Cytotoxic T cell (primary cell): Measurements from ENCODE around the genes LGALS7B, FBXO17 and SAMD4B.

DNA sequence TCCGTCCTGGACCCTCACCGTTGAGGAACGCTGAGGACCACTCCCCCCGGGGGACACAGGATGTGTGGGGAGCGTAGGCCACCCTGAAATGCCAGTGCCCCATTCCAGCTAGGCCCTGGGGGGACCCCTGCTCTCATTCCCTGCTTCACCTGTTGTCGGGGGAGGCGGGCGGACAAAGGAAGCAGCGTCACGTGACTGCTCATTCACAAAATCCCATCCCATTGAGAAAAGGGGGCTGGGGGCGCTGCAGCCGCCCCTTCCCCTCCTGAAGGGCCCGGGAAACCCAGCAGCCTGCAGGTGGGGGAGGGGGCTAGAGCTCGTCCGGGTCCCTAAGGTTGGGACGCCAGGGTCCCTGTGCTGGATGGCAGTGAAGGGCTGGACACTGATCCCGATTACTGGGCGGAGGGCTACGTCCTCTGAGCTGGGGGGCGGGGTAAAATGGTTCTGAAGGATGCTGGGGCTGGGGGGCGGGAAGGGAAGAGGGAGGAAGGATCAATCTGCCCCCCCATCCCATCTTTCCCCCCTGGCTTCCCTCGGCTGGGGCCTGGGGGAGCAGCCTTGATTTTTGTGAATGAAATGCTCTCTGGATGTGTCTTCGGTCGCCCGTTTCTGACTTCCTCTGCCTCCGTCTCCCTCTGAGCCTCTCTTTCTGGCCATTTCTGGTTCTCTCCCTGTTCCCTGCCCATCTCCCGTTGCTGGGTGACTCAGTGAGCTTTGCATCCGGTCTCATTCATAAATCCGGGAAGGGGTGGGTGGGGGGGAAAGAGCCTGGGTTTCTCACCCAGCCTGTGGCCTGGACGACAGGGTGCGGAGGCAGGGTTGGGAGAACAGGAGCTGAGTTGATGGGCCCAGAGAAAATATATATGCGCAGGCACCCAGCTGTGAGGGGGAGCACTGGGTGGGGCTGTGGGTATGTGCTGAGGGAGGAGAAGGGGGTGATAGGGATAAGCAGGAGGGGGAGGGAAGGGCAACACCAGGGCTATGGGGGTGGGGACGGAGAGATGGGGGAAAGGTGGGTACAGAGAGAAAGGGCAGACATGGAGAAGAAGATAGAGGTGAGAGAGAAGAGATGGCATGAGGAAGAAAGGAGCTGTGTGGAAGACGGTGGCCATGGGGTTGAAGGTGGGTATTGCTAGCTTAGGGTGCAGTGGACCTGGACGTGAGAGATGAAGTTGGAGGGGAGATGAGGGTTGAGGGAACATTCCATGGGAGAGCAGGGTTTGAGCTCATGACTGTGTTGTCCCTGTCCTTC is 960 bp downstream of the SPRED3 start:
- PRO-cap, 2 experiments = no peak in any of the 2 experiments

DNA sequence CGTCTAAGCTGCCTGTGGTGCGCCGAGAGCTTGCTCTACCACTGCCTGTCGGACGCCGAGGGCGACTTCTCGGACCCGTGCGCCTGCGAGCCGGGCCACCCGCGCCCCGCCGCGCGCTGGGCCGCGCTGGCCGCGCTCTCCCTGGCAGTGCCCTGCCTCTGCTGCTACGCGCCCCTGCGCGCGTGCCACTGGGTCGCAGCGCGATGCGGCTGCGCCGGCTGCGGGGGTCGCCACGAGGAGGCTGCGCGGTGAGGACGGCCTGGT is 7.1 kb upstream of the FAM98C start:
- PRO-cap, 2 experiments = peak in 1 of 2 experiments; most common minus-strand start position 160 of the sequence (in 1)

- PRO-cap, 2 experiments = no peak in any of the 2 experiments
Measured at GRCh38 chr19:38453180-38453587, 19.7 kb downstream of the RYR1 start.

DNA sequence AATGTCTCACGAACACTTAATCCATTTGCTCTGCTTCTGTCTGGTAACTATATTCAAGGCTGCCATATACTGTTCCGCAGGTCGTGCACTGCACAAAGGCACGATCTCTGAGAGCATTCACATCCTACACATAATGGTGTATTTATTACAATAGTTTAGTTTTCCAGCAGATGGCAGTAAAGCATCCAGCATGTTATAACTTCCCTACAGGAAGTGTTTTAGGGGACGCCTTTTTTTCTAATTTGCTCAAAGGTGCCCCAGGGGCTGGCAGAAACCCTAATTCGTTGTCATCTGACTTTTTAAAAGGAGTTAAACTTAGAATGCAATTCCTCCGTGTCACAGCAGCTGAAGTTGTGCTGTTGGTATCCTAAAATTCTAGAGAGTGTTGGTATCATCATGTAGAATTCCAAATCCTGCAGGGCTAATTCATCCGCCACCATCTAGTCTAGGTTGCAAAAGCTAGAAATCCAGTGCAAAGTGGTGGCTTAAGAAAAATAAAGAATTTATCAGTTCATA is 73.3 kb downstream of the MAP4K1 start:
- PRO-cap, 2 experiments = no peak in any of the 2 experiments

GRCh38 chr19:38671601-38672312 is 24.3 kb downstream of the ACTN4 start:
- PRO-cap, 2 experiments = no peak in any of the 2 experiments

DNA sequence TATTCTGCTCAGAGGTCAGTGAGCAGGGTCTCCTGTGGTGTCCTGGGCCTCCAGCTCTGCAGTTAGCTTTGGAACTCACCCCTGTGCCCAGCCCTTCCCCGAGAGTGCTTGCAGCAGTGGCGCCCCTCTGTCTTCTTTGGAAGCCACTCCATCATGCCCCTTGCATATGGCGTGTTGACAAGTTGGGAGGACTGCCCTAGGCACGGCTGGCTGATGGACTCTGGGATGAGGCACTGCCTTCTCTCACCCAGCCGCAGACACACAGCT is 41.5 kb downstream of the CAPN12 start:
- PRO-cap, 2 experiments = no peak in any of the 2 experiments

DNA sequence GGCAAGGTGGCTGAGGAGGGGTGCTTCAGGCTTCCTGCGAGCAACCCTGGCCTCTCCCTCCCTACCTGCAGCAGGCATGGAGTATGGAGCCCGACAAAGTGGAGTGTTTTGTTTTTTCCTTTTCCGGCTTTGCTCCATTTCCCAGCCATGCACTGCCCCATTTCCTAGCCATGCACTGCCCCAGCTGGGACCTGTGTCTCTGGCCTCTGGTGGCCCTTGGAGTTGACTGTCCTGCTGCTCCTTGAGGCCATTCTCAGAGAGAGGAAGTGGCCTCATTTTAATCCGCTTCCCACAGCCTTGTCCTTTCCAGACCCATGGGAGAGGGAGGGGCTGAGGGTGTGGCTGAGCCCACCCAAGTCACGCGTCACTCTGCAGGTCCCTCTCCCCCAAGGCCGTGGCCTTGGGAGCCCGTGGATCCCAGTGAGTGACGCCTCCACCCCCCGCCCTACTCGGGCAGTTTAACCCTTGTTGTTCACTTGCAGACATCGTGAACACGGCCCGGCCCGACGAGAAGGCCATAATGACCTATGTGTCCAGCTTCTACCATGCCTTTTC is 34.4 kb downstream of the CAPN12 start:
- PRO-cap, 2 experiments = no peak in any of the 2 experiments

DNA sequence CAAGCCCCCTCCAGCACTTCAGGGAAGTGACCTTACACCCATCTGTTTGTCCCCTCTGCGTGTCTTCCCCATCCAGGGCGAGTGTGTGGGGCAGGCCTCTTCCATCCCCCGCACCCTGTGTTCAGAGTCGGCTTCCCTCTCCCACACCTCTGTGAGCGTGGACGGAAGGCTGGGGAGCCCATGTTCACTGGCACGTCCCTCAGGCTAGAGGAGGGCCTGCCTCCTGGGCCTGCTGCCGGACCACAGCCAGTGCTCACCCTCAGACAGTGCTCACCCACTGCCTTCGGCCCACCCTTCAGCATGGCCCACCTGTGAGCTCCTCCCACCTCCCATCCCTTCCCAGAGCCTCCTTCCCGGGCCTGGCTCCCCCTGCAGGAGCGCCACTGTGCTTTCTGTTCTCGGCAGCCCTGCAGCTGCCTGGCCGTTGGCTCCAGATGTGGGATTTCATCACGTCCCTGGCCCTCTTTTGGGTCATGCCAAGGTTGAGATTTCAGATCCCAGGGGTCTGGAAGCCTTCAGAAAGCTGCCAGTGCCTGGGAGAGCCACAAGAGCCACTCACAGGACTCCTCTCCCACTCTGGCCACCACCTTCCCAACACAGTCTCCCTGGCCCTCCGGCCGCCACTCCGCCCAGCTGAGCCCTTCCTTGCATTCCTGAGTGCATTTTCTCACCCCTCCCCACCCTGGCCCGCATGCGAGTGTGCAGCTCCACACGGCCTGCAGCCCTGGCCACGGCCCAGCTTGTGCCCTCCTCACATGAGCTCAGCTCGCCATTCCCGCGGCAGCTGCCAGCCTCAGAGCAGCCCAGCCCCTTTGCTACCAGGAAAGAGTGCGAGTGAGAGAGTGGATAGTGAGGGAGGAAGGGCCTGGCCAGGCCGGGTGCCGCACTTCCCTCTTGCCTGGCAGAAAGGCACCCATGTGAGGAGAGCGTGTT is 25.3 kb downstream of the CAPN12 start:
- PRO-cap, 2 experiments = no peak in any of the 2 experiments

GRCh38 chr19:38721162-38721779 is 23.0 kb downstream of the CAPN12 start:
- PRO-cap, 2 experiments = no peak in any of the 2 experiments

DNA sequence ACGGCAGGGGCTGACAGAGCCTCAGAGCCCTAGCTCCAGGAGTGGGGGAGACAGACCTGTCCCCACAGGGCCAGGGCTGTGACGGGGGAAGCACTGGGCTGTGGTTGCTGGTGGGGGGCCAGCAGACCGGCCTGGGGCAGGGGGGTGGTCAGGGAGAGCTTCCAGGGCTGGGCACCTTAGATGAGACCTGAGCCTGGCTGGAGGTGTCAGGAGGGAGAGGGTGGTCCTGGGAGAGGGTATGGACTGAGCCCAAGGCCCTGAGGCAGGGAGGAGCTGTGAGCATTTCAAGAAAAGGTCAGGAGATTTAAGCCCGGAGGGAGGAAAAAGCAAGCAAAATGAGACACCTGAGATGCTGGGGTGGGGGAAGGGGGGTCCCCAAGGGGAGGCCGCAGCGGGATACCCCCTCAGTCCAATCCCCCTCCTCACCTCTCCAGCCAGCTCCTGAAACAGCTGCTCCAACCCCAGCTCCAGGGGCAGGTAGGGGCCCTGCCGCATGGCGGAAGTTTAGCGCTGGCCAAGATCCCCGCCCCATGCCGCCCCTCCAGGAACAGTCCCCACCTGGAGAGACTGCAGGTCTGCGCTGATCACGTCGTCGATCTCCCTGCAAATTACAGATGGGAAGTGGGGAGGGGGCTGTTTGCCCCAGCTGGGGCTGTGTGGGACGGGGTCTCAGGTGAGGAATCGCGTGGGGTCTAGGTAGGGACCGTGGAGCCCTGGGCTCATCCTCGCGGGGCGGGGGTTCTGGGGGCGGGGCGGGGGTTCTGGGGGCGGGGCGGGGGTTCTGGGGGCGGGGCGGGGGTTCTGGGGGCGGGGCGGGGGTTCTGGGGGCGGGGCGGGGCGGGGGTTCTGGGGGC is 9.1 kb downstream of the CAPN12 start:
- PRO-cap, 2 experiments = peak in 1 of 2 experiments; most common minus-strand start position 743 of the sequence (in 1)

GRCh38 chr19:38736476-38737290 is 7.6 kb downstream of the CAPN12 start:
- PRO-cap, 2 experiments = no peak in any of the 2 experiments

GRCh38 chr19:38788782-38789417 is at the start of gene LGALS7B:
LGALS7B (plus strand) TSS chr19:38789200.
- PRO-cap, 2 experiments = no peak in any of the 2 experiments

DNA sequence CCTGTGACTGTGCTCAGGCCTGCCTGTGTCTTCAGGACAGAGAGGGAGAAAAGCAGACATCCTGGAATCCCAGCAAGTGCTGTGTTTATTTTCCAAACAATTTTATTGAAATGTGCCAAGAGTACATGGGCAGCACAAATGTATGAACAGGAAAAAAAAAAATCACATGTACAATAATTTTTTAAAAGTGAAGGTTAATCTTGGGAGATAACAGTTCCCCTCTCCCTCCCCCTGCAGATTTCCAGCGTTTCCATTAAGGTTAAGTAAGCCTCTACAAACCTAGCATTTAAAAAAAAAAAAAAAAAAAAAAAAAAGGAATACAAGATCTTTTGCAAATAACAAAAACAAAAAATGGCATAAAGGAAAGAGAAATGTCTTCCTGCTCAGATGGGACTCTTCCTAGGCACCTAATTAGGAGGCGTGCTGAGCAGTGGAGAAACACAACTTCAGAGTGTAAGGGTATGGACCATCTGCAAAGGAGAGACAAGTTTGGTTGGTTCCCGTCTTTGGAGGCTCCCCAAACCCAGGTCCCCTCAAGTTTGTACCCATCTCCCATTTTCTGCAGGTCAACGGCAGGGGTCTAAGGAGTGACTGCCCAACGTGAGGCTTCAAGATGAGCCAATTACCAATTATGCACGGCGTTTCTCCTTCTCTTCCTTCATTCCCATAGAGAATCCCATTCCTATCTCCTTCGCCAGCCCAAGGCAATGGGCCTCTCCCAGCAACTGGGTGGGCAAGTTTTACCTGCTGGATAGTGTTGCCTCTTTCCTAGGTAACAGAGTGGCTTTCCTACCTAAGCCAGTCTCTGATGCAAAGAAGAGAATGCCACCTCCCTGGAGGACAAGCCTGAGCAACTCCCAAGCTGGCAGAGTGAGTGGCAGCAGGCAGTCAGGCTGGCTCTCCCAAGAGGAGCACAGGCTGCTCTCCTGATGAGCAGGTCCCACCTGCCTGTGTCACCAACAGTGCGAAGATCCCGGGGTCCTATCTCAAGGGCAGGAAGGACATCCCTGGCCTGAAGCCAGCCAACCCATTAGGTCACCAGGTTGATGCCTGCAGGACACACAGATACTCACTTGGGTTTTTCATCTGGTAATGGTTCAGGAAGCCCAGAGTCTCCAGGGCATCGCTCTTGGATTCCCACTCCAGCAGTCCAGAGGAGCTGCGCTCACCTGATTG is 5.1 kb upstream of the ECH1 start:
- PRO-cap, 2 experiments = no peak in any of the 2 experiments

DNA sequence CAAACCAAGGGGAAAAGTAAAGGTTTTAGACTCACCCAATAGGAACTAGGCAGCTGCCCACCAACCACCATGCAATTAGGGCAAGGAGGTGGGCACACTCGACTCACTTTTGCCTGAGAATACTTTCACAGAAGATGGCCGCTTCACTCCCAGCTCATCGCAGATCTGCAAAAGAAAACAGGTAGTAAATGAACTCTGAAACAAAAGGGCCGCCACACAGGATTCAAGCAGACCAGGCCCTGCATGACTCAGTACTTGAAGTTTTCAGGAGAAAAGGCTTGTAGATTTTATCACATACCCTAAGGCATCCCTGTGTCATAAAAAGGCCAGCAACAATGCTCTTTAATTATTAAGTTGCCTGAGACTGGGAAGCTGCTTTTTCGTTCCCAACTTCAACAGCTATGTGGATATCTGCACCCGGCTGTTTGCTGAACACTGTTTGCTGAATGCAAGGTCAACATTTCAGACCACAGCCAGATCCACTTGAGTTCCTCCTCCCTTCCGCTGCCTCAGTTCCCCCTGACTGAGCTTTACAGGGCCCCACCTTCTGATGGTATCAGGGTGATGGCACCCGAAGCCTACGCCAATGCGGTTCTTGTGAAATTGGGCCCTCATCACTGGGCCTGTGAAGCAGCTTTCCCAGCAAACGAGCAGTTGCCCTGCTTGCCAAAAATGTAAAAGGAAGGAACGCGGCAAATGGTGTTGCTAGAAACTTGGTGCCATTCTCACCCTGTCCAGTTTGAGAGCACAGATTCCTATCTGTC is 6.1 kb upstream of the ECH1 start:
- PRO-cap, 2 experiments = peak in 2 of 2 experiments; most common minus-strand start position 437 of the sequence (in 1)

- PRO-cap, 2 experiments = no peak in any of the 2 experiments
Measured at GRCh38 chr19:38975592-38976220, at the start of gene FBXO17. FBXO17 (minus strand) TSS chr19:38975742.

DNA sequence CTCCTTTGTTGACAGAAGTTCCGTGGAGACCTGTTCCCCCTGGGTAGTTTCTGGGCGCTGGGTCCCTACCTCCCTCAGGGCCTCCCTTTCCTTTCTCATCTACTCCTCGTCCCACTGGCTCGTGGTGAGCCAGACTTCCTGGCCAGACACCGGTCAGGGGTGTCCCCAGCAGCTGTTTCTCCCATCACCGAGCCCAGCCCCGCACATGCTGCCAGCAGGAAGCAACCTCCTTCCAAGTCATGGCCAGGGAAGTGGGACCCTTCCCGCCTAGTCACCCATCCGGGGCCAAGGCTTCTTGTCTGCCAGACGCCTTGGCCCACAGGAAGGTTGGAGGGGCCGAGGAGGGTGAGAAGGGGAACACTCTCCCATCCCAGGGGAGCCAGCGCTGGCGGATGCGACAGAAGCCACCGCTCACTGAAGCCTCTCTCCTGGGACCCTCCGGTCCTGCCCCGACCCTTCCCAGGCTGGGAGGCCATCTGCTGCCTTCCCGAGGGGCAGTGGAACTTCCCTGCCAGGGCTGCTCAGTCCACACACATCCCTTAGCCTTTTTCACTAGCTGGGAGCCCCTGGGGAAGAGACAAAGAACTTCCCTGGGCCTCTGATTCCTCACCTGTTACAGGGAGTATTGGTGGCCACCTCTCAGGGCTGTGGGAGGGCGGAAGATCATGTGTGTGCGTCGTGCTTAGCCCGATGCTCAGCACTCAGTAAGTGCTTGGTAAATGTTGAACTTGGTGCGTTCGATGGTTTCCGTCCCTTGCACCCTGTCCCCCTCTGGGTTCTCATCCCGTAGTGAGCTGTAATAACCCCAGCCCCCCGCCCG is 5.9 kb downstream of the PAK4 start:
- PRO-cap, 2 experiments = no peak in any of the 2 experiments

- PRO-cap, 2 experiments = peak in 2 of 2 experiments; most common plus-strand start chr19:39342505 (in 2); most common minus-strand start chr19:39342265 (in 1)
Measured at GRCh38 chr19:39342199-39342878, at the start of gene SAMD4B. SAMD4B (plus strand) TSS chr19:39342421.

- PRO-cap, 2 experiments = no peak in any of the 2 experiments
Measured at GRCh38 chr19:39363621-39364768, 21.8 kb downstream of the SAMD4B start.

GRCh38 chr19:39386020-39387147 is 4.5 kb downstream of the PAF1 start:
- PRO-cap, 2 experiments = peak in 1 of 2 experiments; most common minus-strand start chr19:39386714 (in 1)

- PRO-cap, 2 experiments = no peak in any of the 2 experiments
Measured at GRCh38 chr19:39413933-39415107, 1.9 kb downstream of the PLEKHG2 start.